ENCODE results near the genes LRRTM4 and REG1A.

GRCh38 chr2:74462426-74463009 is 2.7 kb downstream of the MOGS start:
- PRO-cap, result no peak
- RAMPAGE, long total RNA, 2 experiments, result no peak in any of the 2 experiments

- PRO-cap, result no peak
- RAMPAGE, long total RNA, 2 experiments, result no peak in any of the 2 experiments
Measured at GRCh38 chr2:74481860-74482273, 931 bp downstream of the CCDC142 start.

DNA sequence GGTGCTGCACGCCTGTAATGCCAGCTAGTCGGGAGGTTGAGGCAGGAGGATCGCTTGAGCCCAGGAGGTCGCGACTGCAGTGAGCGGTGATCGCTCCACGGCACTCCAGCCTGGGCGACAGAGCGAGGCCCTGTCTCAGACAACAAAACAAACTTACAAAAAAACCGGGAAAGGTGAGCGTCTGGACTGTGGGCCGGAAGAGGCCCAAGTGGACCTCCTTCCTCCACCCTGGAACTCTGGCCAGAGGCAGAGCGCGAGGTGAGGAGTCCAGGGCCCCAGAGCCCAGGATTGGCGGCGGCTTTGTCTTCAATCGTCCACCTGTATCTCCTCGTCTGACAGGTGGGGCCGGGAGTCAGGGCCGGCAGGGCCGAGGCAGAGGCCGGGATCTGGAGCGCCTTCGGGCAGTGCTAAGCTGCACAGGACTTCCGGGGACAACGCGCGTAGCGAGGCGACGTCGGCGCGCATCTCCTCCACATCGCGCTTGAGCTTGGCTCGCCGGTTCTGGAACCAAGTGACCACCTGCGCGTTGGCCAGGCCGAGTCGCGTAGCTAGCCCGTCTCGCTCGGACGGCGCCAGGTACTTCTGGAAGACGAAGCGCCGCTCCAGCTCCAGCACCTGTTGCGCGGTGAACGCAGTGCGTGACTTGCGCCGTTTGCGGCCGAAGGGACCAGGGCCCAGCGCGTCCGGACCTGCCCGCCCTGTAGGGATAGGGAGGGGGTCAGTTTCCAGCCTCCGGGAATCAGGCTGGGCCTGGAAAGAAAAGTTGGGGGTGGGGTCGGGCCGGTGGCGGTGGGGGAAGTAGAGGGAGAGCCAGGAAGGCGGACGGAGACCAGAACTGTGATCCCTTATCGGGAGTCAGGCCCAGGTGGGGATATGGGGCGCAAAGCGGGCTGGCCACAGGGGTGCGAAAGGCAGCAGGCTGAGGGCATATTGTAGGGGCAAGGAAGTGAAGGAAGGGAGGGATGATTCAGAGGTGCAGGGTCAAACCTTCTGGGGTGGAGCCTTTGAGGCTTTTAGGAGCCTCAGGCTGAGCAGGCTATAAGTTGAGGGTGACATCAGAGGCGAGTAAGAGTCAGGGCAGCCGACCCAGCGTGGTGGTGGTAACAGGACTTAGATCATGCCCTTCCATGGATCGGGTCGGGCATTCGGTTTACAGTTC is 1.4 kb downstream of the LBX2 start:
- PRO-cap, result no peak
- RAMPAGE, long total RNA, 2 experiments, result no peak in any of the 2 experiments

- PRO-cap, result no peak
- RAMPAGE, long total RNA, 2 experiments, result no peak in any of the 2 experiments
Measured at GRCh38 chr2:74548203-74548559, 5.6 kb downstream of the LOXL3 start.

GRCh38 chr2:74576598-74577275 is 22.2 kb downstream of the DOK1 start:
- PRO-cap, result no peak
- RAMPAGE, long total RNA, 2 experiments, result no peak in any of the 2 experiments

DNA sequence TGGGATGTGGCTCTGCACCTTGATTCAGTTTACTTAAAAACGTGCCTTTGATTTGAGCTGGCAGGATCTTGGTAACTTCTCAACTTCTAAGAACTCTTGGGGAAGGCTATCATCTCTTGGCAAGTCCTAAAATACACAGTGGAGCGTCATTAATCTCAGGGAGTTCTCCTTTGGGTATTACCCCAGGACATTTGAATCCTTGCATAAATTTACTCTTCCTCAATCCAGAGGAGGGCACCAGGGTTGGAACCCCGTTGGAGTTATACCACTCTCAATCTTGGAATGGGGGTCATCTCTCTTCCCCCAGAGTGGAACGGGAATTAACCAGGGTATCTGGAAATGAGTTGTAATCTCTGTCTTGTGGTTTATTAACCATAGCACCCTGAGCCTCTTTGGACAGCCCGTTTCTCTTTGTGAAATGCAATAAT is 2.1 kb downstream of the HK2 start:
- PRO-cap, result no peak
- RAMPAGE, long total RNA, 2 experiments, result no peak in any of the 2 experiments

- PRO-cap, result no peak
- RAMPAGE, long total RNA, 2 experiments, result no peak in any of the 2 experiments
Measured at GRCh38 chr2:74918982-74919276, 39.5 kb upstream of the POLE4 start.

DNA sequence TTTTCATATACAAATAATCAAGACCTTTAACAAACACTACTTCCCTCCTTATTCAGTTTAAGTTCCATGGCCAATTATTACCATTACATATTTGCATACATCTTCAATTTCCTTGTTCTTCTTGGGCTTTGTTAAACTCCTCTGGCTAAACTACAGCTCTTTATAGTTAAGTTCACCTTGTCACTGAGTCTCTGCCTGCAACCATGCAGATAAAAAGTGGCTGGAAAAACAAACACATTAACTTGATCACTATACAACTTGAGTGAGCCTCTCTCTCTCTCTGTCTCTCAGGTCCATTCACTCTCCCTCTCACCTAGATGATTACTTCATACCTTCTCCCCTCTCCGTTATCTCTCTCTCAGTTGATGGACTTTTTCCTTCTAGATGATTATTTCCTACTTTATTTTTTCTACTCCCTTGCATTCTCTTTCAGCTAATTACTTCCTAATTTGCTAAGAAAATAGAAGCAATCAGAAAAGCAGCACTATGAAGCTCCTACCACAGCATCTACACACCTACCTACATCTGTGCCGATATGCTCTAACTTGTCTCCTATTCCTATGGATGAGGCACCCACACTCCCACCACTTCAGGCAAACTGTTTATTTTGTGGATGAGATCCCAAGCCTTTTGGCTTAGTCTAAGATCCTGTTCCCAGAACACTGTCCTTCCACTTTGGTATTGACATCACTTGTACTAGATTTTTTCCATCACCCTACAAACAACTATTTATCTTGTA is 30.2 kb downstream of the GCFC2 start:
- PRO-cap, result no peak
- RAMPAGE, long total RNA, 2 experiments, result no peak in any of the 2 experiments

- PRO-cap, result no peak
- RAMPAGE, long total RNA, 2 experiments, result no peak in any of the 2 experiments
Measured at GRCh38 chr2:76579571-76579961, 868.9 kb upstream of the GCFC2 start.

DNA sequence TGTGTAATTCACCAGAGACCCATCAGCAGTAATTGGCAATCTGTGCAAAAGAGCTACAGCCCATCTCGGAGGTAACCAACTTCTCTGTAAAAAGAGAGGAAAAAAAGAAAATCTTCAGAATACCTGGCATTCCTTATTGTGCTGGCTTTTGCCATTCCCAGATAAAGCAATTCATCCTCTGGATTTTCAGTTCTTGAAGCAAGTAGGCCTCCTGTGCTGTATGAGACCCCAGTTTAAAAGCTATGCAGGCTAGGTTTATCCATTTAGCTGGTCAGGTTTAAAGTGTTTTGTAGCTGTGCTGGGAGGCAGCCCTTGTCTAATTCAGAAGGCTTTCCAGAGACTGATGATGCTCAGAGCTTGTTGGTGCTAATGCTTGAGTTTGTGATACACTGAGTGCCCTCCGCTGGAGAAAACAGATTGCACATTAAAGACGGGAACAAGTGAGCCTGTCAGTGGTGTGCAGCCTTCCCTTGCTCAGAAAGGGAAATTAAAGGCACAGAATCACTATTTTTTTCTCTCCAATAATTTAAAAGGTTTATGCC is at the start of gene LRRTM4:
Gene LRRTM4 (minus strand): TSS at position 391 of the 542 bp plus-strand sequence.
- PRO-cap, result no peak
- RAMPAGE, long total RNA, 2 experiments, result no peak in any of the 2 experiments

GRCh38 chr2:78779484-78780108 is 245.9 kb upstream of the REG3G start:
- PRO-cap, result no peak
- RAMPAGE, long total RNA, 2 experiments, result no peak in any of the 2 experiments

DNA sequence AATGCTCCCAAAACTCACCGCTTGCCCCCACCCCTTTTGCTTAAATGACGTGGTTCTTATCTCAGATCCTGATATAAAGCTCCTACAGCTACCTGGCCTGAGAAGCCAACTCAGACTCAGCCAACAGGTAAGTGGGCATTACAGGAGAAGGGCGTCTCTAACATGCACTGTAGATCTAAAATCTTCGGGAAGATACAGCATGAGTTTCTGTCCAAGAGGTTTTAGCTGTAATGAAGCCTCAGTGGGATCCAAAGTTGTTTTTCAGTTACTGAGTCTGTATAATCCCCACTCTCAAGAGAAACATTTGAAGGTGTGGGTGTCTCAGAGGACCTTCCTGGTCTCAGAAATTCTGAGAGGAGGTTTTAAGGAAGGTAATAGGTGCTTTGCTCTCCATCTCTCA is at the start of gene REG1A:
Gene REG1A (plus strand): TSS at position 101 of the 400 bp plus-strand sequence.
- PRO-cap, result no peak
- RAMPAGE, long total RNA, 2 experiments, result no peak in any of the 2 experiments

DNA sequence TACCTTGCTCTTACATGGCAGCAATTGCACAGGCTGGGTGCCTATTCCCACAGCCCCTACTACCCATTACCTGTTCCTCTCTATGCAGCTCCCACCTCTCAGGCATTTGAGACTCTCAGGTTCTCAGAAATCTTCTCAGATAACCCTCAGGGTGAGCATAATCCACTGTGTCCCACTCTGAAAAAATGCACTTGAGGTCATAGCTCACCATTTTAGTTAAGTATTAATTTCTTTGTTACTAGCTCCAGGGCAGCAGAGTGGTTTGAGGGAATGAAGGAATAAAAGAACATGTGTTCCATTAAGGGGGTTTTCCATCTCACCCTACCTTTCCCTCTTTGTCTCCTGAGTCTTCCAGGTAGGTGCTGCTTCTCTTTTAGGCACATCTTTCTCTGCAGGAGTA is 111.0 kb upstream of the REG3A start:
- PRO-cap, result no peak
- RAMPAGE, long total RNA, 2 experiments, result no peak in any of the 2 experiments

GRCh38 chr2:79631395-79631744 is 118.5 kb downstream of the CTNNA2 start:
- PRO-cap, result unidirectional peak, plus-strand start at chr2:79631534
- RAMPAGE, long total RNA, 2 experiments, result no peak in any of the 2 experiments

GRCh38 chr2:79670166-79670592 is 157.3 kb downstream of the CTNNA2 start:
- PRO-cap, result no peak
- RAMPAGE, long total RNA, 2 experiments, result no peak in any of the 2 experiments

- PRO-cap, result no peak
- RAMPAGE, long total RNA, 2 experiments, result no peak in any of the 2 experiments
Measured at GRCh38 chr2:81212735-81213202, 908.2 kb upstream of the LRRTM1 start.

- PRO-cap, result no peak
- RAMPAGE, long total RNA, 2 experiments, result no peak in any of the 2 experiments
Measured at GRCh38 chr2:81483241-81483850, 1178.8 kb upstream of the LRRTM1 start.

DNA sequence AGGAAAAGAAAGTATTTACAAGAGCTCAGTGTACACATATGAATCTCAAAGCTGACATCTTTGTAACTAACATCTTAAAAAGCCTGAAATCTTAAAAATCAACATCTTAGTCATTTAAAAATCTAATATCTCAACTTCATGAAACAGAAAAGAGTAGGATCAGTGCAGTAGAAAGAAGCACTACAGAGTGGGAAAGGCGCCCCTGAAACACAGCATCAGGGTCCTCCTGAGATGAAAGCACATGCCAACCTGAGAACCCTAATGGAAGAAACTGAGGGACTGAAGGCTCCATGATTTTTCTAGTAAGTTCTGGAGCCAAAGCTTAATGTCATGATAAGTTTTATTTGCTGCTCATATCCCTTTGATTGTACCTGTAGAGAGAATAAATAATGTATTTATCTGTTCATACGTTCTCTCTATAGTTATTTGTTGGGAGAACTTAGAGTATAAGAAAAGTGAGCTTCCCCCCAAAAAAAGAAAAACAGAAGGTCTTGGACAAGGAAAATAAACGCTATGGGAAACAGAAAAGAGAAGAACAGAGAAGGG is 465.8 kb downstream of the SUCLG1 start:
- PRO-cap, result unidirectional peak, minus-strand start at position 257 of the sequence
- RAMPAGE, long total RNA, 2 experiments, result no peak in any of the 2 experiments

GRCh38 chr2:85053853-85054306 is 79.3 kb upstream of the TCF7L1 start:
- PRO-cap, result no peak
- RAMPAGE, long total RNA, 2 experiments, result no peak in any of the 2 experiments

DNA sequence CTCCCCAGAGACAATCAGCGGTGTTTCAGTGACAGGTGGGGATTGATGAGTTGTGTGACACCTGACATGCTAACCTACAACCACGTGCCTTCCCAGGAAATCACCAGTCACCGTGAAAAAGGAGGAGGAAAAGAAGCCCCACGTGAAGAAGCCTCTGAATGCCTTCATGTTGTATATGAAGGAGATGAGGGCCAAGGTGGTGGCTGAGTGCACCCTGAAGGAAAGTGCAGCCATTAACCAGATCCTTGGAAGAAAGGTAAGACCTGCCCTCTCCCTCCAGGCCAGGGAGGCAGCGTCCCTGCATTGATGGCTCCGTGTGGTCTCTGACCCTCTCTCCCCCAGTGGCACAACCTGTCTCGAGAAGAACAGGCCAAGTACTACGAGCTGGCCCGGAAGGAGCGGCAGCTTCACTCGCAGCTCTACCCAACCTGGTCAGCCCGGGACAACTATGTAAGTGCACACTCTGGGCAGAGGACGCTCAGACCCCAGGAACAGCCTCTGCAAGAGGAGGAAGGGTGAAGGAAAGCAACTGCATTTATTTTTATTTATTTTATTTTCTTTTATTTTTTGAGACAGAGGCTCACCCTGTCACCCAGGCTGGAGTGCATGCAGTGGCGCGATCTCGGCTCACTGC is 21.6 kb downstream of the TGOLN2 start:
- PRO-cap, result no peak
- RAMPAGE, long total RNA, 2 experiments, result start-site peak on the plus strand in 1 of 2 experiments, centred at position 187 of the sequence, 5 reads per replicate

Data from lower leg skin (tissue), 2 donors.